T47D (cell line): ENCODE results near the gene AKT1S1.

DNA sequence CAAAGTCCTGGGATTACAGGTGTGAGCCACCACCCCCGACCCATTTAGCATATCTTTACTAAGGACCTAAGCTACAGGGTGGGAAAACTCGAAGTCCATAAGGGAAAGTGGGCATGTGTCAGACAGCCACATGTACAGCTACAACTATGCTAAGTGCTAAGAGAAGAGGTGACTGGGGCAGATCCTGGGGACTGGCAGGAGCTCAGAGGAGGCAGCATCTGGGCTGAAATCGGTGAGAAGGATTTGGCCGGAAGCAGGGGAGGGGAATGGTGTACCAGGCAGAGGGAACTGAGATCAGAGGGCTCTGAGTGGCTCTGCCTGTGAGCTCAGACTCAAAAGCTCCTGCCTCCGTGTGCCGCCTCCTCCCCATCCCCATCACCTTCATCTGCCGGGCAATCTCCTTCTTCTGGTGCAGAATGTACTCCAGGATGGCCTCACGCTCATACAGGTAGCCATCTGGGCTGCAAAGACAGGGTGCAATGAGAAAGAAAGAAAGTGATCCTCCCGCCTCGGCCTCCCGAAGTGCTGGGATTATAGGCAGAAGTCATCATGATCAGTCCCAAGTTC is 21.8 kb downstream of the NOSIP start:
- RRBS: no CpG with 5 or more reads among the region's 11 CpGs

- RRBS: no CpG with 5 or more reads among the region's 9 CpGs
Measured at GRCh38 chr19:49564548-49565164, 15.7 kb downstream of the NOSIP start.

DNA sequence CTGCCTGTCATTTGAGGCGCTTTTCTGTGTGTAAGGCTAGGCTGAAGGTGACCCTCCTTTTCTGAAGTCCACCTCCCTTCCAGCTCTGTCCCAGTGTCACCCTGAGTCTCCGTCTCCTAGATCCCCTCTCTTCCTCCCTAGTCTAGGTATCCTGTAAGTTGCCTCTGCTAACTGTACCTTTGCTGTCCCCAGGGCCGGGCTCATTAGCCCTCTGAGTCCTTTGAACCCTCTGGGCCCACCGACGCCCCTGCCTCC is 1.3 kb upstream of the PRR12 start:
- RRBS: no CpG with 5 or more reads among the region's 5 CpGs

DNA sequence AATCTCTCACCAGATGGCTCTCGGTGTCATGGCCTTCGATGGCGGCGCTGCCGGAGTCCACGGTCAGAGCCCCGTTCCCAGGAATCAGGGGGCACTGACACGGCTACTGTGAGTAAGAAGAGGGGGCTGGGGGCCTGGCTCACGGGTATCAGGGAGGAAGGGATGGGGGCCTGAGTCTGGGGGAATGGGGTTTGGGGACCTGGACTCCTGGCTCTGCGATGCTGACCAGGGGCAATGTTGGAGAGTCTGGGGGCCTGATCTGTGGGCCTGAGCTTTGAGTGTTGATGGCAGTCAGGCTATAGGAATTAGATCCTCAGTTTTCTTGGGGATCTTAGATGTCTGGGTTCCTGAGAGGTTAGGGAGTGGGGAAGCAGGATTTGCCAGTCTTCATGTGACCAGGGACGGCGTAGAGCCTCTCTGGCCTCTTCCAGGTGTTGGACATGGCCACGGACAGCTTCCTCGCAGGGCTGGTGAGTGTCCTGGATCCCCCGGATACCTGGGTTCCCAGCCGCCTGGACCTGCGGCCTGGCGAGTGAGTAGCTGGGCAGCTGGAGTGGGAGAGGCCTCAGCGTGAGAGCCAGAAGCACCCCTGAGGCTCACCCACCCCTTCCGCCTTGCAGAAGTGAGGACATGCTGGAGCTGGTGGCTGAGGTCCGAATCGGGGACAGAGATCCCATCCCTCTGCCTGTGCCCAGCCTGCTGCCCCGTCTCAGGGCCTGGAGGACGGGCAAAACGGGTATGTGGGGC is 4.3 kb downstream of the SCAF1 start:
- RRBS: no CpG with 5 or more reads among the region's 25 CpGs

- RRBS: 98% methylated on average over 3 of the region's 37 CpGs
Measured at GRCh38 chr19:49653130-49654286, 11.5 kb downstream of the SCAF1 start.

GRCh38 chr19:49678271-49678867 is 1.3 kb downstream of the PRMT1 start:
- RRBS: no CpG with 5 or more reads among the region's 10 CpGs

- RRBS: 78% methylated on average over 7 of the region's 33 CpGs
Measured at GRCh38 chr19:49859665-49860923, 7.3 kb downstream of the PNKP start.

DNA sequence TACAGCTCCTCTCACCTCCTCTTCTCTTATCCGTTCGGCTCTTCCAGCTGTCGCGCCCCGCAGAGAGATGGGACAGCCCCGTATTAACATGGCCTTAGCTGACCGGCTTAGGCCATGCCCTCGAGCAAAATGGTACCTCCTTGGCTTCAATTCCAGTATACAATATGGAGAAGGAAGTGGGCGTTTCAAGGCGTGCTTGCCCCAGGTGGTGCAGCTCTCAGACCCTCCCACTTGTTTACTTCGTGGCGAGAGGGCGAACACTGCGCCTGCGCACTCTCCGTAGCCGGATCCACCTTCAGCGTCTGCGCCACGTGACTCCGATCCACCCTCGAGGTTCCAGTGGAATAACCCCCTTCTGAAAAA is at the start of gene AKT1S1:
Gene AKT1S1, minus strand, starts transcription at position 134 of the 363 bp plus-strand sequence.
- RRBS: no CpG with 5 or more reads among the region's 22 CpGs

DNA sequence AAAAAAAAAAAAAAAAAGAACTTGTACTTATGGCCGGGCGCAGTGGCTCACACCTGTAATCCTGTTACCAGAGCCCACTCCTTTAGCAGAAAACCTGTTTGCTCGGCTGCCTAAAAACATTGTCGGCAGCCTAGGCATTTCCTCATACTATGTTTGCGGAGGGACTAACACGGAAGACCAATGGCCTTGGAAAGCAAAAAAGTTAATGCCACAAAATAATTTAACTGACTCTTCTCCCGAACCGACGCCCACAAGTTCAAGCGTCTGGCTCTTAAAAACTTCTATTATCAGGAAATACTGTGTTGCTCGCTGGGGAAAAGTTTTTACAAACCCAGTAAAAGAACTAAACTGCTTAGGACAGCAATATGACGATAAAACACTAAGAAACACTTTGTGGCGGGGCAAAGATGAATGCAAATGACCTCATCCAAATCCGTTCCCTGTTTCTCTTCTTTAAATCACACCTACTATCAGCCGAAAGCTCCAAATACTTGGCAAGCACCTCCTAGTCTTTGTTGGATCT is 5.0 kb downstream of the SIGLEC11 start:
- RRBS: no CpG with 5 or more reads among the region's 15 CpGs

GRCh38 chr19:50172894-50173686 is 10.0 kb upstream of the IZUMO2 start:
- RRBS: no CpG with 5 or more reads among the region's 9 CpGs

DNA sequence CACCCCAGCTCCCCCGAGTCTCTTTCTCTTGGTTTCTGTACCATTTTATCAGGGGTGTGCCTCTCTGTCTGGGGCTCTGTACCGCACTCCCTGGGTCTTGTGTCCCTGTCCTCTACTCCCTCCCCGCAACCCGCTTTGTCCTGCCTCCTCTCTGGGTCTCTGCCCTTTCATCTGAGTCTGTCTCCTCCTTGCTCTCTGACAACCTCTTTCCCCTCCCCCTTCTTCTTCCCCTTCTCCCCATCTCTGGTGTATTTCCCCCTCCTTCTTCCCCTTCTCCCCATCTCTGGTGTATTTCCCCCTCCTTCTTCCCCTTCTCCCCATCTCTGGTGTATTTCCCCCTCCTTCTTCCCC is 2.1 kb upstream of the KCNC3 start:
- RRBS: no CpG with 5 or more reads among the region's 4 CpGs

DNA sequence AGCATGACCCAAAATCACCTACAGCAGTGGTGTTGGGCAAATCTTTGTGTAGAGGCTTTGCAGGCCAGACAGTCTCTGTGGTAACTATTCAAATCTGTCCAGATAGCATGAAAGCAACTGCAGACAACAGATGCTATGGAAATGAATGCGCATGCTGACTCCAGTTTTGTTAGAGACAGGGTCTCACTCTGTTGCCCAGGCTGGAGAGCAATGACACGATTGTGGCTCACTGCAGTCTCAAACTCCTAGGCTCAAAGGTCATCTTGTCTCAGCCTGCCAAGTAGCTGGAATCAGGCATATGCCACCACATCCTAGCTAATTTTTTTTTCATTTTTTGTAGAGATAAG is 12.1 kb upstream of the KCNC3 start:
- RRBS: no CpG with 5 or more reads among the region's 2 CpGs

- RRBS: no CpG with 5 or more reads among the region's 8 CpGs
Measured at GRCh38 chr19:50347091-50347578, 18.0 kb upstream of the KCNC3 start.

DNA sequence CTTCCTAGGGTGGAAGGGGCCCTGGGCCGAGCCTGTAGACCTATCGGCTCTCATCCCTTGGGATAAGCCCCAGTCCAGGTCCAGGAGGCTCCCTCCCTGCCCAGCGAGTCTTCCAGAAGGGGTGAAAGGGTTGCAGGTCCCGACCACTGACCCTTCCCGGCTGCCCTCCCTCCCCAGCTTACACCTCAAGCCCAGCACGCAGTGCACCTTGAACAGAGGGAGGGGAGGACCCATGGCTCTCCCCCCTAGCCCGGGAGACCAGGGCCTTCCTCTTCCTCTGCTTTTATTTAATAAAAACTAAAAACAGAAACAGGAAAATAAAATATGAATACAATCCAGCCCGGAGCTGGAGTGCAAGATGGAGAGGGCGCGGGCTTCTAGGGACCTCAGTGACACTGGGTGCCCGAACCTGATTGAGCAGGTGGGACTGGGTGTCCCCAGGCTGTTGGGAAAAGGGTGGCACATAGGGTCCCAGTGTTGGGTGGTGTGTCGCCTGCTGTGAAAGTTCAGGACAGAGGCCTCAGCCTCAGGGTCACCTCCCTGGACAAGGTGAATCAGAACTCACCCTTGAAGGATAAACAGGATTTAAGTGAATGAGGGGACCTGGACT is 1.4 kb upstream of the POLD1 start:
- RRBS: 95% methylated on average over 3 of the region's 12 CpGs

- RRBS: 1% methylated on average over 13 of the region's 22 CpGs
Measured at GRCh38 chr19:50384500-50384825, 316 bp downstream of the POLD1 start.

DNA sequence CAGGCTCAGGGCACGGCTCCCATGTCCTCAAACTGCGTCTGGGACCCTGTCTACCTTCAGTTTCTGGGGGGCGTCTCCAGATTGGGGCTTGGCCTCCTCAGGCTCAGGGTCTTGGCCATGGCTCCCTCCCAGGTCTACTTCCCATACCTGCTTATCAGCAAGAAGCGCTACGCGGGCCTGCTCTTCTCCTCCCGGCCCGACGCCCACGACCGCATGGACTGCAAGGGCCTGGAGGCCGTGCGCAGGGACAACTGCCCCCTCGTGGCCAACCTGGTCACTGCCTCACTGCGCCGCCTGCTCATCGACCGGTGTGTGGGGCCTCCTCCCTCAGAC is 4.1 kb upstream of the SPIB start:
- RRBS: no CpG with 5 or more reads among the region's 18 CpGs

DNA sequence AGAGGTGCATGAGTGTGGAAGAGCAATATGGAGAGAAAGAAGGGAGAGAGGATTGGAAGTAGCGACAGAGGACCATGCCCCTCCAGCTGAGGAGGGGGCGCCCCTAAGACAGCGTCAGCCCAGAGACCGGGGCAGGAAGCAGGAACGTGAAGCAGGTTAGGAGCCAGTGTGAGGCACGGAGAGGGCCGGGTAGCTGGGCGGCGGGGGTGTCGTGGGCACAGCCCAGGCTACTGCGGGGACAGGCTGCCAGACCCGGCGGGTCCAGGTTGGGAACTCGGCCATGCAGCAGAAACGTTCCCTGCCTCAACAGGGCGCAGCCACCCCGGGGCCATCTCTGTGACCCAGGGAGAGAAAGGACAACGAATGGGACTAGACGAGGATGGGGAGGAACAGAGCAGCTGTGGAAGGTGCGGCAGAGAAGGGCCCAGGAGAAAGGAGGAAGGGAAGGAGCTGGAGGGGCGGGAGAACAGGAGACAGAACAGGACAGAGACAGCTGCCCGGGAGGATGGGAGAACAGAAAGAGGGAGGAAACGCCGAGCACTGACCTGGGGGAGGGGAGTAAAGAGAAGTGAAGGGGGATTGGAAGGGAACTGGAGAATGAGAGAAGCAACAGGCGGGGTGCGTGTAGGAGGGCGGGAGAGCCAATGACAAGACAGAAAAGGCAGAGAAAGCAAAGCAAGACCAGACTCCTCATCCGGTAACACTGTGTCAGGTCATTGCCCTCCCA is 12.9 kb upstream of the GARIN5A start:
- RRBS: 52% methylated on average over 14 of the region's 28 CpGs

DNA sequence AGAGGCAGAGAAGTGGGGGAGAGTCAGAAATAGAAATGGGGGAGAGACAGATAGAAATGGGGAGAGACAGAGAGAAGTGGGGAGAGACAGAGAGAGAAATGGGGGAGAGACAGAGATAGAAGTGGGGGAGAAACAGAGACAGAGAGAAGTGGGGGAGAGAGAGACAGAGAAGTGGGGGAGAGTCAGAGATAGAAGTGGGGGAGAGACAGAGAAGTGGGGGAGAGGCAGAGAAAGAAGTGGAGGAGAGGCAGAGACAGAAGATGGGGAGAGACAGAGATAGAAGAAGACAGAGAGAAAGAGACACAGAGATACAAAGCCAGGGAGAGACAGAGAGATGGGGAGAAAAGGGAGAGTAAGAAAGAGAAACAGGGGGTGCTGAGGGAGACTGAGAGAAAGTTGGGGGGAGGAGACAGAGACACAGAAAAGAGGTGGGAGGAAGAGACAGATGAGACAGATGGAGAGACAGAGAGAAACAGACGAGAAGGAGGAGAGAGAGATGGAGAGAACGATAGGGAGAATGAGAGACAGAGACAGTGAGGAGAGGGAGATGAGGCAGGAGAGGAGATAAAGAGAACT is 13.0 kb downstream of the JOSD2 start:
- RRBS: no CpG with 5 or more reads among the region's 2 CpGs

GRCh38 chr19:50513105-50513705 is 508 bp downstream of the ASPDH start:
- RRBS: no CpG with 5 or more reads among the region's 9 CpGs

- RRBS: no CpG with 5 or more reads among the region's 31 CpGs
Measured at GRCh38 chr19:50728308-50728853, 5.2 kb downstream of the CLEC11A start.